Neuron (in vitro differentiated cells): ENCODE measurements around the genes CEP135 and REST.

DNA sequence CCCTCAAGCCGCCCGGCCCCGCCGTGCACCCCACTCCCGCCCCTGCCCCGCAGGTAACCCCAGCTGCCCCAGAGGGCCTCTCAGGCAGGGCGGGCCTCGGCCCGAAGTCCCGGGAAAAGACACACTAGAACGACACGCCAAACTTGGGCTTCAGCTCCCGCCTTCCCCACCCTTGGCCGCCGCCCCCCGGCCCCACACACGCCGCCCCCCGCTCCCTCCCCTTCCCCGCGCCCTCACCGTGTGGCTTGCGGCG, 538 bp downstream of the CLOCK start:
- PRO-cap, result no peak

DNA sequence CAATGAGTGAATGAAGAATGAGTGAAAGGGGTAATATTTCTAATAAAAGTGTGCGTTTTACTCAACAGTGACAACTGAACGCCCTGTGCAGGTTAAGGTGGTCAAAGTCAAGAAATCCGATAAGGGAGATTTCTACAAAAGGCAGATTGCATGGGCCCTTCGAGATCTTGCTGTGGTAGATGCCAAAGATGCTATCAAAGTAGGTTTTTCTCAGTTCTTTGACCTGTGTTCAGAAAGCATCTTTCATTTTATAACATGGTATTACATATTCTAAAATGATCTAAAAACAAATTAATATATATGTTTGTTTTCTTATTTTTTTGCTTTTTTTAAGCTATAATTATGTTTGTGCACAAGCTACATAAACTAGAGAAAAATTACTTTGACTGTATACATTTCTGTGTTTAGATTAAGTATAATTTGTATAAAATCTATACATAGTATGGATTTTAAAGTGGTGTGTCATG, 6.9 kb downstream of the EXOC1 start:
- PRO-cap, result no peak

- PRO-cap, result no peak
These were observed 14.7 kb downstream of the EXOC1 start for GRCh38 chr4:55868156-55868626.

- PRO-cap, result bidirectional peak, plus-strand start at chr4:55948837, minus-strand start at chr4:55948745; bidirectional peak, plus-strand start at chr4:55949040, minus-strand start at chr4:55949181
These were observed at the start of gene CEP135 for GRCh38 chr4:55948396-55949211. Gene CEP135, plus strand, starts transcription at chr4:55948945.

DNA sequence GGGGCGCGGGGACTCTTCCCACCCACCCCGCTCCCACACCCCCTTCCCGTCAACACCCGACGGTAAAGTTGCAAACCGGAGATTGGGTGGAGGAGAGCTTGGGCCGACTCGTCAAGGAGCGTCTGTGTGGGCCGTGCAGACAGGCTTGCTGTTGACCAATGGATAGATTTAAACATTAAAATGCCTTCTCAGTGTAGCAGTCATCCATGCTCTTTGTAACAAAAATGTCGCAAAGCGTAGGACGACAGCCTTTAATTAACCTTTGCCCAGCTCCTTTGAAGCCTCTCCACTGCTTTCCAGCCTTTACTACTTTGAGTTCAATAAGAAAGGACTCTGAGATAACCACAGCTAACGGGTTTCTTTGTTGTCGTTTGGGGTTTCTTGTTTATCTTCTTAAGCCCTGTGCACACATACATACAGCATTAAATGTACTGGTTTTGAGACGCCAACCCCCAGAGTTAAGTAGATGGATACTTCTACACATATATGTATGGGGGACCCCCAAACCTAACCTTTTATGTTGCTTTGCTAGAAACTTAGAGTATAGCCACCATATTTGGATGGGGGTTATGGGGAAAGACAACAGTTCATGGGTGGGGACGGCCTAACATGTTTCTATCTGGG, 579 bp downstream of the CEP135 start:
- PRO-cap, result no peak

- PRO-cap, result no peak
These were observed 1.3 kb downstream of the CEP135 start for GRCh38 chr4:55949957-55950496.

GRCh38 chr4:56241355-56241858, 145.9 kb downstream of the AASDH start:
- PRO-cap, result no peak

DNA sequence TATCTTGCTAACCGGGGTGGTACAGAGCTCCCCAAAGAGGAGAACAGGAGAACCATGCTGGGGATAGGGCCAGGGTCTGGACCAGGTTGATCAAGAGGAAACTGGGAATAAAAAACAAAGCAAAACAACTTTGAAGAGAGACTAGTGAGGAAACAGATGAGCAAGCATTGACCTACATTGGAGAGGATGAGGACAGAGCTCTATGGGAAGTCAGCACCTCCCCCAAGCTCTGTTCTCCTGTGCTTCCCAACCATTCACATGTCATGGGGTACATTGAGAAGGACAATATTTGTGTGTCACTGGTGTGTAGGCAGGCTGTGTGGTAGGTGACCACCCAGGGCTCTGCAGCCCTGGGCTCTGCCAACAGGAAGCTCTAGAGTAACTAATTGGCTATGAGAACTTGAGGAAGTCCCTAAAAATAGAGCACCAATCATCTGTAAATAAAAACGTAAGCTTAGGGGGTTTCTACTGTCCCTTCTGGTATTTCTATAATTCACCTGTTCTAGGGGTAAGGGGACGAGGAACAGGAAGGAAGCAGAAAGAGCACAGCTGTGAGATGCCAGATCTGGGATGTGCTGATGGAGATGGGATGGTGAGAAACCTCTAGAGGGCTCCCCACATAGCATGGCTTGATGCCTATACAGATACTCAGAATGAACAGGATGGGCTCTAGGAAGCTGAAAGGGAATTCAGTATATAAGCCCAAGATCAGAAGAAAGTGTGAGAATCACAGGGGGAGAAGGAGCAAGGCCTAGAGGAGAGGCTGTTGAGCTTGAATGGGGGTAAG, 31.1 kb downstream of the HOPX start:
- PRO-cap, result no peak

GRCh38 chr4:56658244-56658797, 22.8 kb downstream of the HOPX start:
- PRO-cap, result no peak

DNA sequence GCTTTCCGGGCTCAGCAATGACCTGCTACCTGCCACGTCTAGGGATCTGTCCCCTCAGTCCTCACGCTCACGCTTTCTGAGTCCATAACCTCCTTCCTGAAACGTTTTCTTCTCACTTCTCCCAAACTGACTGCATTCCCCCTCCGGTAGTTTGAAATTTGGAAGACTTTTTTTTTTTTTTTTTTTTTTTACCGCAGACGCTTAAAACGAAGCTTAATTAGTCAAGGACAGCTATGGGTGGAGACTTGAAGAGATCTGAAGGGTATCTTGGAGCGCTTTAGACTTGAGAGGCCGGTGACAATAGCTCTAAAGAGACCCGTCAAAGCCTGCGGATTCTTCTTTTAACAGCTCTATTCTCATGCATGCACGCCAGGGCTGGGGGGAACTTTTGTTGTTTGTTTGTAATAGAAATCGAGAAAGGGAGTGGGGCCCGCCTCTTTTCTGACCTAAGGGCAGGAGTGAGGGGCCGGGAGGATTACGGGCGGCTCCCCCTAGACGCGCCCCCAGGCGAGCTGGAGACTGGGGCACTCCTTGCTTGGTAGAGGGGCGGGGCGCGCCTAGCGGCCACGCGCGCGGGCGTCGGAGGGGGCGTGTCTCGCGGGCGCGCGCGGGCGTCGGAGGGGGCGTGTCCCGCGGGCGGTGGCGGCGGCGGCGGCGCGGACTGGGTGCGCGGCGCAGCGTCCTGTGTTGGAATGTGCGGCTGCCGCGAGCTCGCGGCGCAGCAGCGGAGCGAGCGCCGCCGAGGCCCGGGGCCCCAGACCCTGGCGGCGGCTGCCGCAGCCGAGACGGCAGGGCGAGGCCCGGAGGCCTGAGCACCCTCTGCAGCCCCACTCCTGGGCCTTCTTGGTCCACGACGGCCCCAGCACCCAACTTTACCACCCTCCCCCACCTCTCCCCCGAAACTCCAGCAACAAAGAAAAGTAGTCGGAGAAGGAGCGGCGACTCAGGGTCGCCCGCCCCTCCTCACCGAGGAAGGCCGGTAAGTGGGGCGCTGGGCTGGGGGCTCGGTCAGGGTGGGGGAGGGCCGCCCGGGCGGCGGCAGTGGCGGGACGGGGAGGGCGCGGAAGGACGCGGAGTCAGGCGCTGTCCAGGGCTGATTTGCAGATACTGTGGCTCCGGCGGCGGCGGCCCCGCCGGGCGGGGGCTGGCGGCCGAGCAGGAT, at the start of gene REST:
TSS of gene REST (plus strand) at position 666 of the 1,162 bp plus-strand sequence.
- PRO-cap, result bidirectional peak, plus-strand start at position 687 of the sequence, minus-strand start at position 521 of the sequence; bidirectional peak, plus-strand start outside the sequence, minus-strand start at position 1,109 of the sequence

DNA sequence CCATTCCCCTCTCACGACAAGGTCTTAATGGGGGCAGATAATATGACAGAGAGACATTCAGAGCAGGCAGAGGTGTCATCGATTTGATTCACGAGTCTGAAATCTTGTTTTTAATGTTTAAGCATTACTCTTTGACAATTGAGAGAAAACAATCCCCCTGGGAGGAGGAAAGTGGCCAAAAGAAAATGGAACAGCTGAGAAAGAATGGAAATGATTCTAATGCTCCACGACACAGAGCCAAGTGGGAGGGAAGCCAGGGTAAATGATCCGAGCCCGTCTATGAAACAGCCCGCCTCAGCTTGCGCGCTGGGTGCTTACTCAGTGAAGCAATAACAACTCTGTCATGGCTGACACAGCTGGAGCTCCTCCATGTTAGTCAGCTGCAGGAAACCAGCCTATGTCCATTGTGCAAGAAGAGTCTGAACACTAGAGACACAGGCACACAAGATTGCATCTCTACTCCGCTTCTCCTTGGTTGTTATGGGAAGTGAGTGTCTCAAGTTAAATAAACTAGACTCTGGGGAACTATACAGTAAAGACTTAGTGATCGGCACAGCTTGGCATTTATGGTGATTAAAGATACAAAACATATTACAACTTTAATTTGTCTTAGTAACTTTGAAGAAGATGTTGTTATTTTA, 19.3 kb downstream of the NOA1 start:
- PRO-cap, result no peak

DNA sequence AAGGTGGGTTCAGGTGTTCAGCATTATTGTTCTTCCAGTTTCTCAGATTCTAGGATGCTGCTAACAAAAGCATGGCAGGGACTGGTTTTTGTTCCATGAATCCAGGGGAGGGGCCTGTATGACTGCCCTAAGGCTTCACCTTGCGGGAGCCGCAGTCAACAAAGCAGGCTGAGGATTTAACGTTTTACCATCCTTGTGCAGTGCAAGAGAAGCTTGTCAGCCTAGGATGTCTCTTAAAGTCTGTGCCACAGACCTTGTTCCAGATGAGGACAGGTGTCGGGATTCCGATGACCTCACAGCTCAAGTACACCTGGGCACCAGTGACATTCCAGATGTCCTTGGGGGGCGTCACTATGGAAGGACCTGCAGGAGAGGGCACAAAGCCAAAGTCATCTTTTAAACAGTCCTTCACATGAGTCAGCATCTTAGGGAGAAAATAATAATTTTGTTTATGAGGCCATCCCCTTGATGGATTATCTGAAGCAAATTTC, 61.9 kb downstream of the POLR2B start:
- PRO-cap, result no peak

GRCh38 chr4:57043584-57044197, 65.0 kb downstream of the POLR2B start:
- PRO-cap, result no peak

DNA sequence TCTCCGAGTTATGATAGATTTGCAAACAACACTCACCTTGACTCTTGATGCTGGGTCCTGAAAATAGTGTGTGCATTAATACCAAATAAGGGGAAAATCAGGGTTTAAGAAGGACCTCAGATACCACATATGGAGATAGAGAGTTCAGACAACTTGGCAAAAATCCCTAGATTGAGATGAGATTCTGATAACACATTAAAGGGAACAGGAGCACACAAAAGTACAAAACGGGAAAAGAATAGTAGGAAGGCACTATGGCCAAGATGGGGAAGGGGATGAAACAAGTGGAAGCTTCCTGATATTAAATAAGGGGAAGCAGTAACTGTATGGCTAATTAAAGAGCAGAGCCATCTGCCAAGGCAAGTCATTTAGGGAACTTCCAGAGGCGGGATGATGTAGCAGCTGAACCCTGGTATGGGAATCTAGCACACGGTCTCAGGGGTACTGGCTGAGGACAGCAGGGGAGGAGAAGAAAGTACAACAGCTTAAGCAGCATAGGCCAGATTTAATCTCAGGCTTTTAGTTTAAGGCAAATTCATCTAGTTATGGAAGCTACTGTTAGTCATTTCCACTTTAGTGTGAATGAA, 59.2 kb downstream of the IGFBP7 start:
- PRO-cap, result no peak

DNA sequence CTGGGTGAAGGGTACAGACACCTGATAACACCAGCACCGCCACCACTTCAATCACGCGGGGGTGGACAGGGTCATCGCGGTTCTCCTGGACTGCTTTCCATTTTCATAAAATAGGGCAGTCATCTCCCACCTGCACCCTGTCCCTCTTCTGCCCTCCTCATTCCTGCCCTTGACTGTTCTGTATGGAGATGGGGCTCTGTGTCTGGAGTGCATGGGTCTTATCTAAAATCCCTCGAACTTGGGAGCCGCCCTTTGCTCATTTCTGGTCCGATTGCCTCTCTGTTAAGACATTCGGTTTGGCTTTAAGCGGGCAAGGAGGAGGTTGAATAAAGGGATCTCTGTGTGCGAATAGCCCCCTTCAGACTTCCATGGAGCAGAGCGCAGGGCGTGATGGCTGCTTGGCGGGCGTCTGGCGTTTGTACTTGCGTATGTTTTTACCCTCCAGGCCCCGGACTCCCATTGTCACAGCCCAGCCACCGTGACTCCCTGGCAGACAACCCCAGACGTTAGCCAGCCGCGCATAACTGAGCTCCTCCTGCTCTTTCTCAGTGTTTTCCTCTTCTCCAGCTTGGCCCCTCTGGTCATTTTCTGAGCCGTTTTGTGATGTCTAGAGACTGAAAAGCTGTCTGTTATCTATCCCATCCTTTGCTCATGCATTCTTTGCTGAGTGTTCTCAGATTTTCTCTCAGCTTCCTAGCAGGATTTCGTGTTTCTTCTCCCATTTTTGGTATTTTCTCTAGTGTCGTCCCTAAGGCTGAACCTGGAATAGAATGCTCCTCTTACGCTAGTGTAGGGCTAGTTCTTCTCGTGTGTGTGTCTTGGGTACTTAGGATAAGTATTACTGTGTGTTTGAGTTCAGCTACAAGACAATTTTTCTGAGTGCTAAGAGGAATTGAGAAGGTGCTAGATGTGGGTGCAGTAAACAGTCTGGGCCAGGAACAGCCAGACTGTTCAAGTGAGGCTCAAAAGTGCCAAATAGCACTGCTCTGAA, 54.3 kb downstream of the IGFBP7 start:
- PRO-cap, result no peak

- PRO-cap, result no peak
These were observed 44.5 kb downstream of the IGFBP7 start for GRCh38 chr4:57065239-57066602.

DNA sequence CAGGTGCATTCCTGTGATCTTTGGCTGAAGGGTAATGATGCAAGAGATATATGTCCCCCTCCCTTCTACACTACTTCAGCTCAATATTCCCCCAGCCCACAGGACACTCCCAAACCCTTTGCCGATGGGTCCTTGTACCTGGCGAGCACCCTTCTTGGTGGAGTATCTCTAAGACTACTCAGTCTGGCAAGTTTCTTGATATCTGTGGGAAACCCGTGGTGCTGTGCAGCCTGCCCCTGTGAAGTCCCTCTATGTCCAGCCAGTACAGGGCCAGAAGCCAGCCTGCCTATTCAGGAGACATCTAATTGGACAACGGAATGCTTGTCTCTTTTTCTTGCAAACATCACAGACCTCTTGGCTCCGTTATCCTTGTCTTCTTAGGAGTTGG, 3.6 kb upstream of the IGFBP7 start:
- PRO-cap, result no peak

GRCh38 chr4:61372379-61372761, 172.2 kb downstream of the ADGRL3 start:
- PRO-cap, result no peak

GRCh38 chr4:64406902-64407430, 2.3 kb downstream of the TECRL start:
- PRO-cap, result no peak

GRCh38 chr4:65669119-65670187, 836 bp downstream of the EPHA5 start:
- PRO-cap, result unidirectional peak, plus-strand start at chr4:65669333; bidirectional peak, plus-strand start at chr4:65669622, minus-strand start at chr4:65669495; bidirectional peak, plus-strand start at chr4:65669784, minus-strand start at chr4:65669783; bidirectional peak, plus-strand start at chr4:65669984, minus-strand start at chr4:65669864